Karpas-422 (cell line): ENCODE data around the genes FAM171B, INPP1 and NEMP2.

DNA sequence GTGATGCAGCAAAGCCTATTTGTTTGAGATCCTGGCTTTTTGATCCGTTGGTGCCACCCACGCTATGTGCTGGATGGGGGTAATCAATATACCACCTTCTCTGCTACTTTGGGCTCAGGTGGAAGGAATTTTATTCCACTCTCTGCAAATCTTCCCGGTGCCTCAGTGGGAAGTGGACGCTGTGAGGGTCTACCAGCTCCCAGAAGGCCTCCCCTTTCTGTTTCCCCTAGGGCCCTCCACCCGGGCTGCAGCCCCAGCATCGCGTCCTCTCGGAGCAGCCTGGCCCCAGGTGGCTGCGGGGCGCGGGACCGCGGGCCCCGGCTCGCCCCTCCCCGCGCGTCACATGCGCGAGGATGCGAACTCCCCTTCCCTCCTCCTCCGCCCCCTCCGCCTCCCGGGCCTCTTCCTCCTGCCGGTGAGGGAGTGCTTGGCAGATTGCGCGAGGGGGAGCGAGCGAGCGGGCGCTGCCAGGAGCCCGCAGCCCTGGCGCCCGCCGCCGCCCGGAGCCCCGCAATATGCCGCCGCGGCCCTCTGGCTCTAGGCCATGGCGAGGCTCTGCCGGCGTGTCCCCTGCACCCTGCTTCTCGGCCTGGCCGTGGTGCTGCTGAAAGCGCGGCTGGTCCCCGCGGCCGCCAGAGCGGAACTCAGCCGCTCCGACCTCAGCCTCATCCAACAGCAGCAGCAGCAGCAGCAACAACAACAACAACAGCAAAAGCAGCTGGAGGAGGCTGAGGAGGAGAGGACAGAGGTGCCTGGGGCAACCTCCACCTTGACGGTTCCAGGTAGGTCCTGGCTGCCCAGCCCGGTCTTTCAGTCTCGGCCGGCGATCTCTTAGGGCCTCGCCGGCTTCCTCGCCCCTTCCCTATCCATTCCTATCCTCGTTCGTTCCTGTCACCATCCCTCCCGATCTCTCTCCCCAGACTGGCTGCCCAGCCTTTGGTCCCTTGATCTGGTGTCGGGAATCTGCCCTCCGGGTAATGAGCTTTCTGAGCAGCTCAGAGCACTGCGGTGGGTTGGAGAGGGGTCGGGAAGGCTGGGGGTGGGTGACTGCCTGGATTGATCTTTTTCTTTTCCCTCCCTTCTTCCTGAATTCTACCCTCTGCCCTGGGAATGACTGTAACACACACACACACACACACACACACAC is at the start of gene FAM171B:
Gene FAM171B (plus strand): TSS at position 431 of the 1,147 bp plus-strand sequence.
- PRO-cap: no peak
- RAMPAGE, long total RNA: no peak

DNA sequence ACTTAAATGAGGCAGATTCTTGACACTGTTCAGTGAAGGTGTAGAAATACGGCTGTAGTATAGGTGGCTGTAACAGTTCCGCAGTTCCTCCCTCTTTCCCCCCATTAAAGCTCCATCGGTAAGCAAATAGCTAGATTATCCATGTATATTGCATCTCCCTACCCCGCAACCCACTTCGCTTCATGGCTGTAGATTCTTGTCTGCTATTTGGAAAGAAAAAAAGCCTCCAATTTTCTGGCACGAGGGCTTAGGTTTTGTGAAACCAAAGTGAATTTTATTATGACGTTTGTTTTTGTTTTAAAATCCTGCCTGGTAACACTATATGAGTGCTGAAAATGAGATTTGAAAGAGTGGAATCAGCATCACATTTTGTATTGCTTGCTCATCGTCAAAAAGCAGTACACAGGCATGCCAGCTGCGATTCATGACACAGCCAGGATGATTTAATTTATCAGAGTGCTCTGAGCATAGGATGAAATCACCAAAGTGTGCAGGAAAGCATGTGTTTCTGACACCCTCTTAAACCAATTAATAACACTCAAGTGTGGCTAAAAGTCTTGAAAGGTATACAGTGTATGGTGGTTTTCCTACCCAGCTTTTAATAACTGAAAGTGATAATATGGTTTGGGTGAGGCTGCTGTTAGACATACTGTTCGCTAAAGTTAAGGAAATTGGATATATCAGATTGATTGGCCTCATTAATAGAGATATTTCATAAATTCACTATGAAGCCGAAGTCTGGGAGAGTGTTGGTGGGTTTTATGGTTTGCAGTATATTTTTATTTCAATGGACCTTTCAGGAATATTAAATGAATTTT is 1.5 kb downstream of the FAM171B start:
- PRO-cap: no peak
- RAMPAGE, long total RNA: no peak

DNA sequence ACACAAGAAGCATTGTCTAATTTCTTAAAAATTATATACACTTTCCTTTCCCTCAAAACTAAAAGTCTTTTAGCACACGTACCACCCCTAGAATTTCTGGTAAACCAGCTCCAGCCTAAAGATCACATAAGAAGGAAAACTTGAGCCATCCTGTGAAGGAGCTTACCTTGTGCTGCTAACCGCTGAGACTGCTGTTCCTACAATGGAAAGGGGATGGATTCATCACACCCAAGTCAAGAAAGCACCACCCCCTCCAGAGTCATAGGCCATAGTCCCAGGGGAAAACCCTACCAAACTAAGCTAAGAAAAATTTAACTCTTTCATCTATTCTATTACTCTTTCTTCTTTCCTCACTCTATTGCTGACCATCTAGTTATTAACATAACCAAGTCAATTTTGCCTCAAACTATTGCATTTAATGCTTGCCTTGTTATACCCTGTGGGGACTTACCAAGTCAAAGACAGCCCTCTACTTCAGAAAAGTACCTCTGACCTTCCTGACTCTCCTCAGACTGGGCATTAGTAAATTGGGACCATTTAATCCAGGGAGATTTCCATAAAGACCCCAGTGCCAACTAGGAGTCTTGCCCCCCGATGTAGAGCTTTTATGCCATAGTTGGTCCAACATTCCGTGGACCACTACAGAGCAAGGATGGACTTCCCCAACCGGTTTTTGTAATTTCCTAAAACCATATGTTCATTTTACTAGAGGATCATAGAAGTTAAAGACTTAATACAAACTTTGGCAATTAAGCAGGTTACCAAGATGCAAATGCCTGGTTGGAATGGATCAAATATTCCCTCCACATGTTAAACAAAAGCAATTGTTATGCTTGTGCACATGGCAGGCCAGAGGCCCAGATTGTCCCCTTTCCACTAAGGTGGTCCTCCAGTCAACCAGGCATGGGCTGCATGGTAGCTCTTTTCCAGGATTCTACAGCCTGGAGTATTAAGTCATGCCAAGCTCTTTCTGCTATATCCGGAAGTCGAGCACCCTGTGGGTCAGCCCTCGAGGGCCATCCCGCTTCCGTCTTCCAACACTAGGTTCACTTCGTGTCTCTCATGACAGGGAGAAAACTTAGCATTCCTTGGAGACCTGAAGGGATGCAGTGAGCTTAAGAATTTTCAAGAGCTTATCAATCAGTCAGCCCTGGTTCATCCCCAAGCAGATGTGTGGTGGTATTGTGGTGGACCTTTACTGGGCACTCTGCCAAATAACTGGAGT is 40.4 kb downstream of the TFPI start:
- PRO-cap: no peak
- RAMPAGE, long total RNA: no peak

DNA sequence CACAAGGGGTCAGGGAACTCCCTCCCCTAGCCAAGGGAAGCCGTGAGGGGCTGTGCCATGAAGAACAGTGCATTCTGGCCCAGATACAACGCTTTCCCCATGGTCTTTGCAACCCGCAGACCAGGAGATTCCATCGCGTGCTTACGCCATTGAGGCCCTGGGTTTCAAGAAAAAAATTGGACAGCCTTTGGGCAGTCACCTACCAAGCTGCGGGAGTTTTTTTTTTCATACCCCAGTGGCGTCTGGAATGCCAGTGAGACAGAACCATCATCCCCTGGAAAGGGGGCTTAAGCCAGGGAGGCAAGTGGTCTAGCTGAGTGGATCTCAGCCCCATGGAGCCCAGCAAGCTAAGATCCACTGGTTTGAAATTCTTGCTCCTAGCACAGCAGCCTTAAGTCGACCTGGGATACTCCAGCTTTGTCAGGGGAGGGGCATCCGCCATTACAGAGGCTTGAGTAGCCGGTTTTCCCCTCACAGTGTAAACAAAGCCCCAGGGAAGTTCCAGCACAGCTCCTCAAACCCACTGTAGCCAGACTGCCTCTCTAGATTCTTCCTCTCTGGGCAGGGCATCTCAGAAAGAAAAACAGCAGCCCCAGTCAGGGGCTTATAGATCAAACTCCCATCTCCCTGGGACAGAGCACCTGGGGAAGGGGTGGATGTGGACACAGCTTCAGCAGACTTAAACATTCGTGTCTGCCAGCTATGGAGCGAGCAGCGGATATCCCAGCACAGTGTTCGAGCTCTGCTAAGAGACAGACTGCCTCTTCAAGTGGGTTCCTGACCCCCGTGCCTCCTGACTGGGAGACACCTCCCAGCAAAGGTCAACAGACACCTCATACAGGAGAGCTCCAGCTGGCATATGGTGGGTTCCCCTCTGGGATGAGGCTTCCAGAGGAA is 21.5 kb downstream of the TFPI start:
- PRO-cap: no peak
- RAMPAGE, long total RNA: no peak

GRCh38 chr2:187541030-187541592 is 13.1 kb downstream of the TFPI start:
- PRO-cap: no peak
- RAMPAGE, long total RNA: no peak

DNA sequence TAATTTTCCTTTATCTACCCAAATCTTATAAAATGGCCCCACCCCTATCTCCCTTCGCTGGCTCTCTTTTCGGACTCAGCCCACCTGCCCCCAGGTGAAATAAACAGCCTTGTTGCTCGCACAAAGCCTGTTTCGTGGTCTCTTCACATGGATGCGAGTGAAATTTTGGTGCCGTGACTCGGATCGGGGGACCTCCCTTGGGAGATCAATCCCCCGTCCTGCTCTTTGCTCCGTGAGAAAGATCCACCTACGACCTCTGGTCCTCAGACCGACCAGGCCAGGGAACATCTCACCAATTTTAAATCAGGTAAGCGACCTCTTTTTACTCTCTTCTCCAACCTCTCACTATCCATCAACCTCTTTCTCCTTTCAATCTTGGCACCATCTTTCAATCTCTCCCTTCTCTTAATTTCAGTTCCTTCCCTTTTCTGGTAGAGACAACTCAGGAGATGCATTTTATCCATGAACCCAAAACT is 257.9 kb upstream of the GULP1 start:
- PRO-cap: no peak
- RAMPAGE, long total RNA: no peak

DNA sequence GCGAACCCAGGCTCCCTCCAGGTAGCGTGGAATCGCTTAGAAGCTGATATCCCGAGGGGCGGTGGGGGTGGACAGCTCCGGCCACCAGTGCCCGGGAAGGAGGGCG is 378 bp downstream of the GULP1 start:
- PRO-cap: no peak
- RAMPAGE, long total RNA: no peak

GRCh38 chr2:188294369-188294931 is 2.8 kb downstream of the GULP1 start:
- PRO-cap: no peak
- RAMPAGE, long total RNA: no peak

GRCh38 chr2:188969201-188969647 is 4.9 kb upstream of the COL3A1 start:
- PRO-cap: no peak
- RAMPAGE, long total RNA: no peak

GRCh38 chr2:188971281-188971766 is 2.8 kb upstream of the COL3A1 start:
- PRO-cap: no peak
- RAMPAGE, long total RNA: no peak

- PRO-cap: no peak
- RAMPAGE, long total RNA: no peak
Observed at GRCh38 chr2:189010125-189010538, 36.0 kb downstream of the COL3A1 start.

- PRO-cap: no peak
- RAMPAGE, long total RNA: no peak
Observed at GRCh38 chr2:189304452-189304774, 124.9 kb upstream of the COL5A2 start.

- PRO-cap: no peak
- RAMPAGE, long total RNA: no peak
Observed at GRCh38 chr2:189549047-189549507, 31.5 kb downstream of the SLC40A1 start.

GRCh38 chr2:189581262-189581852 is 771 bp upstream of the SLC40A1 start:
- PRO-cap: no peak
- RAMPAGE, long total RNA: no peak

- PRO-cap: no peak
- RAMPAGE, long total RNA: no peak
Observed at GRCh38 chr2:190334291-190334864, 9.0 kb upstream of the INPP1 start.

GRCh38 chr2:190343374-190344203 is at the start of gene INPP1:
INPP1 (plus strand) TSS chr2:190343589.
- PRO-cap: no peak
- RAMPAGE, long total RNA: no peak

- PRO-cap: no peak
- RAMPAGE, long total RNA: no peak
Observed at GRCh38 chr2:190477771-190478618, 56.5 kb downstream of the NEMP2 start.

- PRO-cap: bidirectional peak, plus-strand start at chr2:190534591, minus-strand start at chr2:190534560; bidirectional peak, plus-strand start at chr2:190534838, minus-strand start at chr2:190534651
- RAMPAGE, long total RNA: no peak
Observed at GRCh38 chr2:190534167-190535337, at the start of gene NEMP2. NEMP2 (minus strand) TSS chr2:190534722.

GRCh38 chr2:190545638-190546142 is 11.2 kb upstream of the NEMP2 start:
- PRO-cap: no peak
- RAMPAGE, long total RNA: no peak

GRCh38 chr2:190551818-190552518 is 17.4 kb upstream of the NEMP2 start:
- PRO-cap: no peak
- RAMPAGE, long total RNA: no peak